Omental fat pad (tissue), 4 donors: ENCODE results near the genes ZFP57 and TRIM26.

DNA sequence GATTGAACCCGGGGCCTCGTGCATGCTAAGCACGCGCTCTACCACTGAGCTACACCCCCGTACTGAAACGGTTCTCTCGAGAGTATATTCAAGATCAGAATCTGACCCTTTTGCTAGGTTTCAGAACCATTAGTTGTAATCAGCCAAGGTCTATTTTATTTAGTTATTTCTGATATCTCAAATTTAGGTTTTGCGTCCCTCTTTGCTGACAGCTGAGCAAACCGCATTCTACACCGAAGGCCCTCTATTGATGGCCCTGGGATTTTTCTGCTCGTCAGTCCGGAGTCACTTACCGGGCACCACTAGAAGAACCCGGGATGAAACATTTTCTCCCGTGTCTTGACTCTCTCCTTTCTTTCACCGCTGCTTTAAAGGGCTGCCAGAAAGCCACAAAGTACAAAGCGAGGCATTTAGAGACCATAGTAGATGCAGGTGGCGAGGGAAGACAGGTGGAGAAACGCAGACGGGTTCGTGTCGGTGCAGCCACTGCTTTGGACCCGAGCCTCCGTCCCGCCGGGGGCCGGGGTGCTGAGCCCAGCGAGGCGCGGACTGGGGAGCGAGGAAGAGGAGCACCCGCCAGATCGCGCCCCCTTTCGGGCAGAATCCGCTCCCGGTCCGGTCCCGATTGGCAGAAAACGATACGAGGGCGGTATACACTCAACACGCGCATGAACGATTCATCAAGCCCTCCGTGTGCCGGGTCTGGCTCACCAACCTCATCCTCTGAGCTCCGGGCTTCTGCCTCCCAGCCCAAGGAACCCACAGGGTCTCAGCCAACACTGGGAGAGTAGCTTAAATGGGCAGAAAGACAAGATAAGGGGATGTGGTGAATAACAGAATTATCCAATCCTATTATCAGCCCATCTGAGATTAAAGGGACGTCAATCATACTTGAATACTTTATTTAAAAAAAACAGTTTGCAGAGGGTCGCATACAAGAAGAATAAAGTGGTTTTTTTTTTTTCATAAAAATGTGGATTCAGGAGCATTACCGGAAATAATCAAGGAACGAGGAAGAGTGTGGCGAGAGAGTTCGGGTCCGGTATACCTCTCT lies 85.0 kb downstream of the TRIM27 start:
- PRO-cap, result unidirectional peak, minus-strand start at position 64 of the sequence
- RAMPAGE, long total RNA, 4 experiments, result no peak in any of the 4 experiments

DNA sequence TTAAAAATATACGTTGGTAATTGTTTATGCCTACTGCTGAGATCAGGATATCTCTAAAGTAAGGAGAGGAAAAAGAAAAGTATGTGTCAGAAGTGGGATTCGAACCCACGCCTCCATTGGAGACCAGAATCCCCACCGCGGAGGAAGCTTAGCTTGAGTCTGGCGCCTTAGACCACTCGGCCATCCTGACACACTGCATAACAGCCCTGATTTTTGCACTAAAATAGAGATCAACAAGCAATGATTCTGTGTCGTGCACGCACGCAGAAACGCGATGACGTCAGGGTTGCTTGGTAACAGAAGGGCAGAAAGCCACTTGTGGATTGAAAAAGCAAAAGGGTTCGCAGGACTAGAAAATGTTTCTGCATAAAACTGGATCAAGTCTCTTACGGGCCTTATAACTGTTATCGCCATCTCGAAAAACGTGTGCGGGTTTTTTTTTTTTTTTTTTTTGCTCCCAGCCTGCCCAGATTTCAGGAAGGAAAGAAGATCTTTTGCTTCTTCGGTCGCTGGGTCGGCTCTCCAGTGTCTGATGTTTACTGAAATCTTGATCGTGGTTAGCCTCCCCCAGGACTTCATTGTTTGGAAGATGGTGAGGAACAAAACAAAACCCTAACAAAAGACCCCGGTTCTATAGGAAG lies 27.5 kb downstream of the TRIM27 start:
- PRO-cap, result no peak
- RAMPAGE, long total RNA, 4 experiments, result start-site peak on the plus strand in 2 of 4 experiments, centred at positions 318 to 323 of the sequence, 13 reads per replicate

- PRO-cap, result no peak
- RAMPAGE, long total RNA, 4 experiments, result no peak in any of the 4 experiments
Observed at GRCh38 chr6:28910670-28911418, 12.9 kb downstream of the TRIM27 start.

GRCh38 chr6:28922801-28923811 lies 679 bp downstream of the TRIM27 start:
- PRO-cap, result no peak
- RAMPAGE, long total RNA, 4 experiments, result start-site peak on the plus strand in 1 of 4 experiments, at chr6:28923155-28923176 at its widest, 5 reads per replicate

- PRO-cap, result no peak
- RAMPAGE, long total RNA, 4 experiments, result no peak in any of the 4 experiments
Observed at GRCh38 chr6:28949214-28949629, 25.4 kb upstream of the TRIM27 start.

- PRO-cap, result no peak
- RAMPAGE, long total RNA, 4 experiments, result no peak in any of the 4 experiments
Observed at GRCh38 chr6:29666036-29666485, 9.2 kb downstream of the MOG start.

GRCh38 chr6:29680268-29680865 lies 585 bp downstream of the ZFP57 start:
- PRO-cap, result no peak
- RAMPAGE, long total RNA, 4 experiments, result no peak in any of the 4 experiments

GRCh38 chr6:29680902-29681431 lies at the start of gene ZFP57:
Gene ZFP57 (minus strand): TSS chr6:29681152.
- PRO-cap, result no peak
- RAMPAGE, long total RNA, 4 experiments, result start-site peak on the minus strand in 1 of 4 experiments, at chr6:29681163-29681174 at its widest, 10 reads per replicate

DNA sequence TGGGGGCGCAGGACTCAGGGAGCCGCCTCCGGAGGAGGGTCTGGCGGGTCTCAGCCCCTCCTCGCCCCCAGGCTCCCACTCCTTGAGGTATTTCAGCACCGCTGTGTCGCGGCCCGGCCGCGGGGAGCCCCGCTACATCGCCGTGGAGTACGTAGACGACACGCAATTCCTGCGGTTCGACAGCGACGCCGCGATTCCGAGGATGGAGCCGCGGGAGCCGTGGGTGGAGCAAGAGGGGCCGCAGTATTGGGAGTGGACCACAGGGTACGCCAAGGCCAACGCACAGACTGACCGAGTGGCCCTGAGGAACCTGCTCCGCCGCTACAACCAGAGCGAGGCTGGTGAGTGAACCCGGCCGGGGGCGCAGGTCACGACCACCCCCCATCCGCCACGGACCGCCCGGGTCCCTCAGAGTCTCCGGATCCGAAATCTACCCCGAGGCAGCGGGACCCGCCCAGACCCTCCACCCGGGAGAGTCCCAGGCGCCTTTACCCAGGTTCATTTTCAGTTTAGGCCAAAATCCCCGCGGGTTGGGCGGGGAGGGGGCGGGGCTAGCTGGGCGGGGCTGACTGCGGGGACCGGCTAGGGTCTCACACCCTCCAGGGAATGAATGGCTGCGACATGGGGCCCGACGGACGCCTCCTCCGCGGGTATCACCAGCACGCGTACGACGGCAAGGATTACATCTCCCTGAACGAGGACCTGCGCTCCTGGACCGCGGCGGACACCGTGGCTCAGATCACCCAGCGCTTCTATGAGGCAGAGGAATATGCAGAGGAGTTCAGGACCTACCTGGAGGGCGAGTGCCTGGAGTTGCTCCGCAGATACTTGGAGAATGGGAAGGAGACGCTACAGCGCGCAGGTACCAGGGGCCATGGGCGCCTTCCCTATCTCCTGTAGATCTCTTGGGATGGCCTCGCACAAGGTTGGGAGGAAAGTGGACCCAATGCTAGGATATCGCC lies 634 bp downstream of the HLA-F start:
- PRO-cap, result no peak
- RAMPAGE, long total RNA, 4 experiments, result no peak in any of the 4 experiments

DNA sequence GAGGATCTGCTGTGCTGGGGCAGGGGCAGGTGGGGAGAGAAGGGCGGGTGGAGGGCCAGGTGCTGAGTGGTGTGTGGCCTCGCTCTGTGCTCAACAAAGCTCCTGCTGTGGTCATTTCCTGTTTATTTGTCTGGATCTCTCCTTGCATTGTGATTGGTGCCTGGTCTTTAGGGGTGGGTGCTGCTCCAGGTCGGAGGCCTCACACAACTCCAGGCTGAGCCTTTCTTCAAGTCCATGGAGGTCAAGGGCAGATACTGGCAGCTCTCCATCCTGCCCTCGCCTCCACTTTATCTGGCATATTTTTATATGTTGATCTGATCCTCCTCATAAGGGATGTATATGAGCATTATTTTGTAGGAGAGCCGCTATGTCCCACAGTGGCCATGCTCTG lies 36.2 kb downstream of the HLA-F start:
- PRO-cap, result no peak
- RAMPAGE, long total RNA, 4 experiments, result no peak in any of the 4 experiments

- PRO-cap, result no peak
- RAMPAGE, long total RNA, 4 experiments, result no peak in any of the 4 experiments
Observed at GRCh38 chr6:29792768-29793142, 34.9 kb upstream of the HLA-G start.

DNA sequence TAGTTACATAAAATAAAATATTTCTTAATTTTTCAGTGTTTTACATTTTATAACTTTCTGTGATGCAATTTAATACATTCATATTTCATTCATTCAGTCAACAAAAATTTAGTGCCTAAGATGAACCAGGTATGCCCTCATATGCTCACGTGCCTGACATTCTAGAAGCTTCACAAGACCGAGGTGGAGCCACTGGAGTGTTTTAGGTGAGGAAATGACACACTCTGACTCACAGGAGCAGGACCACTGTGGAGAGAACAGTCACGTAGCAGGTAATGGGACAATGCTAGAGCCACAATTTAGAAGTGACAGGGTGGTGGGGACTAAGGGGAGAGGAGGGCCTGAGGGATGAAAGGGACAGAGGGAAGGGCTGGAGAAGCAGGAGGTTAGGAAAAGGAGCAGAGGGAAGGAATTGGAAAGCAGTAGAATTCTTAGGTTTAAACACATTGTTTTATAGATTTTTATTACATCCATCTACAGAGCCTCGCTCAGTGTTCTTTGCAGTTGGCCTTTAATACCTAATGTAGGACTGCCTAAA lies 17.6 kb upstream of the HLA-A start:
- PRO-cap, result no peak
- RAMPAGE, long total RNA, 4 experiments, result no peak in any of the 4 experiments

DNA sequence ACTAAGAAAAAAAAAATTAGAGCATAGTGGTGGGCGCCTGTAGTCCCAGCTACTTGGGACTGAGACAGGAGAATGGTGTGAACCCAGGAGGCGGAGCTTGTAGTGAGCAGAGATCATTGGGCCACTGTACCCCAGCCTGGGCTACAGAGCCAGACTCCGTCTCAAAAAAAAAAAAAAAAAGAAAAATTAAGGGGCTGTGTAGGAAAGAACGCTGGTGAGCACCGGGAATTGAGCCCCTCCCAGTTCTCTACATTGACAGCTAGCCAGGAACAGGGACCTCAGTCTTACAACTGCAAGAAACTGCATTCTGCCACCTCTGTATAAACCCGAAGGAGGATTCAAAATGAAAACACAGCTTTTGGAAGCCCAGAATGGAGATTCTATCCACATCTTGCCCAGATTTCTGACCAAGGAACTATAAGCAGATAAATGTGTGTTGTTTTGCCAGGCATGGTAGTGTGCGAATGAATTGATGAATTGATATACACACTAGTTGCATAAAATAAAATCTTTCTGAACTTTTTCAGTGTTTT lies 1.8 kb upstream of the HLA-A start:
- PRO-cap, result no peak
- RAMPAGE, long total RNA, 4 experiments, result no peak in any of the 4 experiments

- PRO-cap, result no peak
- RAMPAGE, long total RNA, 4 experiments, result no peak in any of the 4 experiments
Observed at GRCh38 chr6:29964435-29965685, 22.5 kb downstream of the HLA-A start.

DNA sequence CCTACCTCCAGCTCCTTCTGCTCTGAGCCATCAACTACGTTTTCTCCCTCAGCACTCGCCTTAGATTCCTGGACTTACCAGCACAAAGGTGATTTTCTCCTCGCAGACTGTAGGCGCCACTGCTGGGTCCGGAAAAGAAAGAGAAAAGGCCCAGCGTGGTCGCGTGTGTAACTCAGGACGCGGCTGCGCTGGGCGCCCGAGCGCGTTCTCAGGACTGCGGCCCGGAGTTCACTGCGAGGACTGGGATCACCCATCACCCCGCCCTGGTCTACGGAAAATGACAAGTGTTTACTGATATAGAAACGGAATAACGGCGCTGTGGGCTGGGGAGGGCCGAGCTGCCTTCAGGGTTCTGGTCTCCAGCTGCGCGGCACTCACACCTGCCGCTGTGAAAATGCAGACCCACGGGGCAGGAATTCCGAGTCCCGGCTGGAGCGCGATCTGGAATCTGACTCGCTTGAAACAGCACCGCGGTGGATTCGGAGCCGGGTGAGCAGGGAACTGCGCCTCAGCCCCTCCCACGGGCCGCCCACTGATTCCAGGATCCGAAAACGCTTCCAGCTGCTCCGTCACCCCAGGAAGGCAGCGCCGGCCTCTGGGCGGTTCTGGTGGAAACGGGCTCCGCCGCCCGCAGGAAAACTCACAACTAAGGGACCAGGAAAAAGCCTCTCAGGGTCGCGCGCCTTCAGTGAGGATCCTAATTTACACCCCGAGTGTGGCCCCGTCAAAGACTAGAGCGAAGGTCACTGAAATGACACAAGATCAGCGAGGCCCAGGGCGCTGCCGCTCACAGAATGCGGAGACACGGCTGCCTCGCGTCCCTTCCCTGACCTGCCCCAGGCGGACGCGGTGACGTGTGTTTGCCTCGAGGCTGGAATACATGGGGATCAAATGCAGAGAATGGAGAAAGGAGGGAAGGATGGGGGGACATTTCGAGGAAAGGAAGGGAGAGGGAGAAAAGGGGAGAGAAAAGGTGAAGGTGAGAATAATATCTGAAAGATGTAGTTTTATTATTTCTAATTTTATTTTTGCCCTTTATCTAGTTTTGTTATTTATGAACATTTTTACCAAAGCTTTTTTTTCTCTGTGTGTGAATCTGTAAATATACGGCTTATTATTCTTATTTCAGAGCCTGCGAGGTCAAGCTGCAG lies 34.6 kb downstream of the HLA-A start:
- PRO-cap, result no peak
- RAMPAGE, long total RNA, 4 experiments, result start-site peak on the minus strand in 3 of 4 experiments, centred at positions 435 to 839 of the sequence, 8 to 19 reads per replicate

DNA sequence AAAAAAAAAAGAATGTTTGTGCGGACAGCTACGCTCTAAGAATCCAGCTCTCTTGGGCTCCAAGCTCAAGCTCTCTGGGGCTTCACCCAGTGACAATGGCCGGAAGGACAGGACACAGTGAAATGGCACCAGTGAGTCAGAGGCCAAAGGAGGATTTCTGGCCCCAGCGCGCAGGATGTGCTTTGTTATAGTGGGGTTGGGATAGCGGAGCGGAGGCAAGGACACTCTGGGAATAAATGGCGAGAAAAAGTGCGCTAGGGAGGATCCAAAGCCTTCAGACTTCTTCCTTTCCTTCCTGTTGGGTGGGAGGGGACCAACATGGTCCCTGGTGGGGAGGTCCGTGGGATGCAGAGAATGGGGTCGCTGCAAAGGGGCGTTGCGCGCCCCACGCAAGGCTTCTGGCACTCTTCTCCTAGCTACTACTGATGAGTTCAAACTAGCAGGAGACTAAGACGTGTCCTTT lies 38.3 kb downstream of the HLA-A start:
- PRO-cap, result no peak
- RAMPAGE, long total RNA, 4 experiments, result no peak in any of the 4 experiments

GRCh38 chr6:30069615-30070321 lies 2.8 kb downstream of the PPP1R11 start:
- PRO-cap, result no peak
- RAMPAGE, long total RNA, 4 experiments, result no peak in any of the 4 experiments

DNA sequence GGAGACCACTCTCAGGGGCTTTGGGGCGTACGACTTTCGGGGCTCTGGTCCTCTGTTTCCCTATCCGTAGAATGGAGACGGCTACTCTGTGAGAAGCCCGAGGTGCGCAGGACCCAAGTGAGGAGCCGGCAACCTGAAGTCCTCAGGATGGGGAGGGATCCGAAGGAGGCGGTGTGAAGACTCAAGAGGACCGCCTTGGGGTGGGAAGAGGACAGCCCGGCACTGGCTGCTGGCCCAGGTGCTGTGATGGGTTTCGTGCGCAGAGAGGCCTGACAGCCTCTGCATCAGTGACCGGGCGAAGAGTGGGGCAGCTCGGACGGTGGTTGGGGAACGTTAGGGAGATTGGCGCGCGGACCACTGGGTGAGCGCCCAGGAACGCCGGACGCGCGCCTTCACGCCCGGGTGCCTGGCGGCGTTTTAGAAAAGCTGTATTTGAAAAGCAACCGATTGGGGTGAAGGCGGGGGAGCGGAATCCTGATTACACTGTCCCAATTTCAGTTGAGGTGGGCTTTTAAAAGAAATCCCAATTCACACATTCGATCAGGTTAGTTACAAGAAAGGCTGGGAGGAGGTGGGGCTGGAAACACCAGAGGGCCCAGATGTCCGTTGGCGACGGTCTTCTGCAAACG lies 8.7 kb upstream of the TRIM40 start:
- PRO-cap, result no peak
- RAMPAGE, long total RNA, 4 experiments, result no peak in any of the 4 experiments

DNA sequence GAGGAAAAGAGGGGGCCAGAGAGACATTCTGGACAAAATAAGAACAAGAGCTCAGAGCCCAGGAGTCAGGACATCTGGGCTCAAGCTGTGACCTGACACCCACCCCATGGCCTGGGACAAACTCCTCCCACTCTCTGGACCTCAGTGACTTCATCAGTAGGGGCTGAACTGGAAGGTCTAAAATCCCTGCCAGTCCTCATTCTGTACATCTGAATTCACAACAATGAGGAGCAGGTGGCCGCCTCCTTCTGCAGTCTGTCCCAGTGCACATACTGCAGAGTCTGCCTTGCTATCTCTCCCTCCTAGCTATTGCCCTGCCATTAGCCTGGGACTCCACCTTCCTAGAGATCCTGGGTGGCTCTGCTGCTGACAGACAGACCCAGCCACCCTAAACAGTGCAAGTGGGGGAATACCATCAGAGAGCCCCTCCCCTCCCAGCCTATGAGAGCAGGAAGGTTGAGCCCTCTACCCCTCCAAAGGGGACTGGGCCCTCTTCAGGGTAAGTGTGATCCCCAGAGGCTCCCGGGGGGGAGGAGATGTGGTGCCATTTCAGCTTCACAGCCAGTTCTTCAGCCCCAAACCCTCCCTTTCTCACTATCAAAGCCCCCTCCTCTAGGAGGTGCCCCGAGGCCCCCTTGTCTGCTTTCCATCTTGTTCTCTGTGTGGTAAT lies 17.7 kb downstream of the TRIM26 start:
- PRO-cap, result no peak
- RAMPAGE, long total RNA, 4 experiments, result no peak in any of the 4 experiments

DNA sequence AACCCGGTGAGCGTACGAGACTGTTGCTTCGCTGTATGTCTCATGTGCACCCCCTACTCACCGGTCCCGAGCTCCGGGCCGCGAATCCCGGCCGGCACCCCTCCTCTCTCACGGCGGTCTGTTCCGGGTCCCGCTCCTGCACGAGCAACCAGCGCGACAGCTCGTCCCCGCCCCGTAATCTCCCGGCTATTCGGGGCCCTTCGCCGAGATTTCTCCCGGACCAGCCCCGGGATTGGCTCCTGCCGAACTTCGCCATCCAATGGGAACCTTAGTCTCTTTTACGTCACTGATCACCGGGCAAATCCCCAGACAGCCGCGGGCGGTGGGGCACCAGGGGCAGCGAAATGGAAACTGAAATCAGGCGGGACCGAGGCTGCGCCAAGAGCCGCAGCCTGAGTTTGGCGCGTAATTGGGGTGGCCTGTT lies at the start of gene TRIM26:
TSS of gene TRIM26 (minus strand) at position 163 of the 424 bp plus-strand sequence.
- PRO-cap, result bidirectional peak, plus-strand start at position 360 of the sequence, minus-strand start at position 120 of the sequence
- RAMPAGE, long total RNA, 4 experiments, result start-site peak on the minus strand in 1 of 4 experiments, centred at position 144 of the sequence, 116 reads per replicate